ENCODE results near the genes KLK15, KLK3, SIGLEC8, ZNF175 and SPACA6.

GRCh38 chr19:50817383-50817733 is 6.2 kb downstream of the KLK1 start:
- PRO-cap = no peak

GRCh38 chr19:50820559-50821344 is 2.8 kb downstream of the KLK1 start:
- PRO-cap = bidirectional peak, plus-strand start at chr19:50821175, minus-strand start at chr19:50820875

GRCh38 chr19:50833303-50833809 is at the start of gene KLK15:
Gene KLK15, minus strand, starts transcription at chr19:50833574.
- PRO-cap = no peak

DNA sequence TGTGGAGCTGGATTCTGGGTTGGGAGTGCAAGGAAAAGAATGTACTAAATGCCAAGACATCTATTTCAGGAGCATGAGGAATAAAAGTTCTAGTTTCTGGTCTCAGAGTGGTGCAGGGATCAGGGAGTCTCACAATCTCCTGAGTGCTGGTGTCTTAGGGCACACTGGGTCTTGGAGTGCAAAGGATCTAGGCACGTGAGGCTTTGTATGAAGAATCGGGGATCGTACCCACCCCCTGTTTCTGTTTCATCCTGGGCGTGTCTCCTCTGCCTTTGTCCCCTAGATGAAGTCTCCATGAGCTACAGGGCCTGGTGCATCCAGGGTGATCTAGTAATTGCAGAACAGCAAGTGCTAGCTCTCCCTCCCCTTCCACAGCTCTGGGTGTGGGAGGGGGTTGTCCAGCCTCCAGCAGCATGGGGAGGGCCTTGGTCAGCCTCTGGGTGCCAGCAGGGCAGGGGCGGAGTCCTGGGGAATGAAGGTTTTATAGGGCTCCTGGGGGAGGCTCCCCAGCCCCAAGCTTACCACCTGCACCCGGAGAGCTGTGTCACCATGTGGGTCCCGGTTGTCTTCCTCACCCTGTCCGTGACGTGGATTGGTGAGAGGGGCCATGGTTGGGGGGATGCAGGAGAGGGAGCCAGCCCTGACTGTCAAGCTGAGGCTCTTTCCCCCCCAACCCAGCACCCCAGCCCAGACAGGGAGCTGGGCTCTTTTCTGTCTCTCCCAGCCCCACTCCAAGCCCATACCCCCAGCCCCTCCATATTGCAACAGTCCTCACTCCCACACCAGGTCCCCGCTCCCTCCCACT is at the start of gene KLK3:
Gene KLK3 (plus strand): TSS at position 509 of the 805 bp plus-strand sequence.
- PRO-cap = no peak

DNA sequence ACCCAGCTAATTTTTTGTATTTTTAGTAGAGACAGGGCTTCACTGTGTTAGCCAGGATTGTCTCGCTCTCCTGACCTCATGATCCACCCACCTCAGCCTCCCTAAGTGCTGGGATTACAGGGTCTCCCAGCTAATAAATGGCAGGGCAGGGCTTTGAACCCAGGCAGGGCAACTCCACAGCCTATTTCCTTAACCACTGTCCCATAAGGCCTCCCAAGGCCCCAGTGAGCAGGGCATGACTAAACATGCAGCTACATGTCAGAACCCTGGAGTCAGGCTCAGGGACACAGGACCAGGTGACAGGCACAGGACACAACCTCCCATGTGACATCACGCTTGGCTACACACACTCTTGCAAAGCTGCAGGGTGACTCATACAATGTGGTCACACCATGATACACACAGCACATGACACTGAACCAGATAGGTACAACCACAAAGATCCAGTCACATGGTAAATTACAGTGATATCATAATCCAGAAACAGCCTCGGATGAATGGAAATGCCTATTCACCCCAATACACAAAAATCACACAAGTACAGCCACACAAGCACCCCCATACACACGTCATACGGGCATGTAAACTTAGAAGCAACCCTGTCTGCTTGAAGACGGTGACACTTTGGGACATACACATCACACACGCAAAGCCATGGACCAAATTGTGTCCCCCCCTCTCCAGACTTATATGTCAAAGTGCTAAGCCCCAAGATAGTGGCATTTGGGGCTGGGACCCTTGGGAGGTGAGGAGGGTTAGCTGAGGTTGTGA is 14.6 kb downstream of the KLK4 start:
- PRO-cap = no peak

DNA sequence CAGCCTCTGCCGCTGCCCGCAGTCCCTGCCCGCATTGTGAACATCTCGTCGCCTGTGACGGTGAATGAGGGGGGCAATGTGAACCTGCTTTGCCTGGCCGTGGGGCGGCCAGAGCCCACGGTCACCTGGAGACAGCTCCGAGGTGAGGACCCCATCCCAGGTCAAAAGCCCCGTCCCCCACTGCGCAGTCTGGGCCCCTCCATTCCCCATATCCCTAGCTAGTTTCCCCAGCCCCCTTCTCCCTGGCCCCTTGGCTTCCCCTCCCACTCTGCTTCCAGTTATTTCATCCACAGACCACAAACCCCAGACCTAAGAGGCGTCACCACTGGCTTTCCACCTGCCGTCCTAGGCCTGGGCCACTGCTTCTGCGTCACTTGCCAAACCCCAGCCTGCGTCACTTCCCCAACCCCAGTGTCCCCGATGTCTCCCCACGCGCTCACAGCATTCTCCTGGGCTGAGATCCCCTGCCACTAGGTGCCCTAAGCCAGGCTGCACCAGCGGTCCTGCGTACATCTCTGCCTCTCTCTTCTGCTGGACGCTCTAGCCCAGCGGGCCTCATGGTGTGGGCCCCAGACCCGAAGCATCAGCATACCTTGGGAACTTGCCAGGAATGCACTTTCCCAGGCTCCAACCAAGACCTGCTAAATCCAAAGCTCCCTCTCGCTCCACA is 14.0 kb downstream of the IGLON5 start:
- PRO-cap = no peak

- PRO-cap = no peak
Measured at GRCh38 chr19:51333812-51334353, 8.1 kb downstream of the VSIG10L start.

DNA sequence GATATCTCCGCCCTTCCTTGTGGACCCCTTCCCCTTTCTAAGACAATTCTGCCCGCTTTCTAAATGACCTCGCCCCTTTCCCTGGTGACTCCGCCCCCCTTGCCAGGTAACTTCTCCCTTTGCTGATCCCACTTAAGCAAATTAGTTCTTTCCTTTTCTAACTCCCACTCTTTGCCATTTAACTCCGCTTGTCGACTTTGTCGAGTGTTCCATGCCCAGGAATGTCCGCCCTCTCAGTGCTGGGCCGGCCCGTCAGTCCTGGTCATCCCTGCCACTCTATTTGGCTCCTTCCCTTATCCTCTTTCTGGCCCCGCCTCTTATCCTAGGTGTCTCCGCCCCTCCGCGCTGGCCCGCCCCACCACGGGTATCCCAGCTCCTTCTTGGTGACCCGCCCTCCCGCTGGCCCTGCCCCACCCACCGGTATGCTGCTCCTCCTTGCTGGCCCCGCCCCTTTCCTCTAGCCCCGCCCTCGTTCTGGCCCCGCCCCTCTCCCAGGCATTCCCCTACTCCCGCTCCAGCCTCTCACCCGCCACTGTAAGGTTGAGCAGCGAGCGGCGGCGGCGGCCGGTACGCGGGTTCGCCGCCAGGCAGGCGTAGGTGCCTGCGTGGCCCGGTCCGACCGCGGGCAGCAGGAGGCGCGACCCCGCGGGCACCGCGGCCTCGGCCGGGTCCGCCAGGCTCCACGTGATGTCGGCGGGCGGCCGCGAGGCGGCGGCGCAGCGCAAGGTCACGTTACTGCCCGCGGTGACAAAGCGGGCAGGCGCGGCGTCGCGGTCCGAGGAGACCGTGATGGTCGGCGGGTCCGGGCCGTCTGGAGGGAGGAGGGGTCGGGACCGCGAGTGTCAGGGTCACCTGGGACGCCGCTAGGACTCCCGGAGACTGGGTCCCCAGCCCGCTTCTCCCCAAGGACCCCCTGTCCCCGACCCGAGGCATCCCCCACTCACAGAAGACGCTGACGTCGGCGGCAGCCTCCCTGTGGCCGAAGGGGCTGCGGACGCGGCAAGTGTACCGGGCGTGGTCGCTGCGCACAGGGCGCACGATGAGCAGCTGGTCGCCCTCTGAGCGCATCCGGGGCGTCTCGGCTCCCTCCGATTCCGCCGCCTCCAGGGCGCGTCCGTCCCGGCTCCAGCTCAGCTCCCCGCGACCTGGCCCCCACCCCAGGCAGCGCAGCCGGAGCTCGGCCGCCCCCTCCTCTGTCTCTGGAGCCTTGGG is 2.0 kb downstream of the VSIG10L start:
- PRO-cap = bidirectional peak, plus-strand start at position 532 of the sequence, minus-strand start at position 267 of the sequence; bidirectional peak, plus-strand start at position 750 of the sequence, minus-strand start at position 665 of the sequence; bidirectional peak, plus-strand start at position 1,002 of the sequence, minus-strand start at position 1,003 of the sequence

GRCh38 chr19:51407564-51408124 is 9.8 kb downstream of the SIGLEC10 start:
- PRO-cap = no peak

DNA sequence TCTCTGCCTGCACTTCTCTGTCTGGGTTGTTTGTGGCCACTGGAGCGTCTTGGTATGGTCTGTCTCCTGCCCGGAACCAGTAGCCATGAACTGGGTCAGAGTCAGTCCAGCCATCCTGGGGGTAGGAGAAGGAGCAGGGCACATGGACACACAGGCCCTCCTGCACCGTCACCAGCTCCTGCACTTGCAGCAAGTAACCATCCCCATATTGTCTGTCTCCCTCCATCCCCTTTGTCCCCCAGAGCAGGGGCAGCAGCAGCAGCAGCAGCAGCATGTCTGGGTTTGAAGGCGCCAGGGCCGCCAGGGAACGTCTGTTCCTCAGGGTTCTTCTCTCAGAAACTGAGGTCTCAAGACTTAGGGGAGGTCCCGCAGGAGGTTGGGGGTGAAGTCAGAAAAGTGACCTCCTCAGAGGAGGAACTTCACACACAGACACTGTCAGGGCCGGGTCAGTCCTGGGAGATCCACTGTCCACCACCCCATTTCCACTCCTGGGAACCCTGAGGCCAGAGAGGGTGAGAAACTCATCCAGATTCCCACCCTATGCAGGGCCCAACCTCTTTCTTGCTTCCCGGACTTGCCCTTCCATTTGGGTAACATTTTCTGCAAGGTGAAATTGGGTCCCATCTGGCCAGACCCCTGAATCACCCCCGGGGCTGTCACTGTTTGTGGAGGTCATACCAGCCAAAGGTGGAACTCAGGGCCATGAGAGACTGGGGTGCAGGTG is at the start of gene SIGLEC8:
Gene SIGLEC8 (minus strand): TSS at position 341 of the 724 bp plus-strand sequence.
- PRO-cap = no peak

GRCh38 chr19:51460107-51460796 is 2.0 kb upstream of the SIGLEC8 start:
- PRO-cap = unidirectional peak, plus-strand start at chr19:51460684

DNA sequence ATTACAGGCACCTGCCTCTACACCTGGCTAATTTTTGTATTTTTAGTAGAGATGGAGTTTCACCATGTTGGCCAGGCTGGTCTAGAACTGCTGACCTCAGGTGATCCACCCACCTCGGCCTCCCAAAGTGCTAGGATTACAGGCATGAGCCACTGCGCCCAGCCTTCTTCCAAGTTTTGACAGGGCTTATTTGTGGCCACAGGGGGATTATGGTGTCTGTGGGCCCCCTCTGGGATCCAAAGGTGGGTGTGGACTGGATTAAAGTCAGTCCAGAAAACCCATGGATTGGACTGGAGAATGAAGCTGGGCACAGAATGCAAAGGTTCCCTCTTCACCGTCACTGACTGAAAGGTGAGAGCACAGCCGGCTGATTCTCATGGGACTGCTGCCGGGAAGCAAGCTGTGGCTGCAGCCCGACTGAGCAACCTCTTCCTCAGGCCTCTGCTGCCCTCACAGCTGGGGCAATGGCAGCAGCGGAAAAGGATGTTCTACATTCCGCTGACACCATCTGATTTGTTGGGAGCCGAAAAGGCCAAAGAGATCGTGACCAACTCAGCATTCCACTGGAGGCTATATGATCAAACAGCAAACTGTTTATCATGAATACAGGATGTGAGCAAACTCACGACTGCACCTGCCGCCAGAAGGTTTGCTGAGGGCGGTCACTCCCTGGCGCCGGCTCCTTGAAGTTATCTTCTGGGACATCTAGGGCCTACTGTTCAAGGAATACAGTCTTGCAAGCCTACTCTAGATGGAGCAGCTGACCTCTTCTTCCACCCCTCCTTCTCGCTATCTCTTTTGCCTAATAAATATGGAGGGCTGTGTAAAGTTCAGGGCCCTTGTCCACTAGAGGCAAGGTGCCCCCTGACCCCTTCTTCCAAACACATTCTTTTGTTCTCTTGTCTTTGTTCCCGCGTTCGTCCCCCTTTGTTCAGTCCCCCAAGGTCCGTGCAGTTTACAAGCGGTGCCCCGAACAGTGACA is 19.4 kb upstream of the SIGLEC6 start:
- PRO-cap = no peak

GRCh38 chr19:51570756-51572097 is at the start of gene ZNF175:
Gene ZNF175, plus strand, starts transcription at chr19:51571283.
- PRO-cap = unidirectional peak, plus-strand start at chr19:51571262

DNA sequence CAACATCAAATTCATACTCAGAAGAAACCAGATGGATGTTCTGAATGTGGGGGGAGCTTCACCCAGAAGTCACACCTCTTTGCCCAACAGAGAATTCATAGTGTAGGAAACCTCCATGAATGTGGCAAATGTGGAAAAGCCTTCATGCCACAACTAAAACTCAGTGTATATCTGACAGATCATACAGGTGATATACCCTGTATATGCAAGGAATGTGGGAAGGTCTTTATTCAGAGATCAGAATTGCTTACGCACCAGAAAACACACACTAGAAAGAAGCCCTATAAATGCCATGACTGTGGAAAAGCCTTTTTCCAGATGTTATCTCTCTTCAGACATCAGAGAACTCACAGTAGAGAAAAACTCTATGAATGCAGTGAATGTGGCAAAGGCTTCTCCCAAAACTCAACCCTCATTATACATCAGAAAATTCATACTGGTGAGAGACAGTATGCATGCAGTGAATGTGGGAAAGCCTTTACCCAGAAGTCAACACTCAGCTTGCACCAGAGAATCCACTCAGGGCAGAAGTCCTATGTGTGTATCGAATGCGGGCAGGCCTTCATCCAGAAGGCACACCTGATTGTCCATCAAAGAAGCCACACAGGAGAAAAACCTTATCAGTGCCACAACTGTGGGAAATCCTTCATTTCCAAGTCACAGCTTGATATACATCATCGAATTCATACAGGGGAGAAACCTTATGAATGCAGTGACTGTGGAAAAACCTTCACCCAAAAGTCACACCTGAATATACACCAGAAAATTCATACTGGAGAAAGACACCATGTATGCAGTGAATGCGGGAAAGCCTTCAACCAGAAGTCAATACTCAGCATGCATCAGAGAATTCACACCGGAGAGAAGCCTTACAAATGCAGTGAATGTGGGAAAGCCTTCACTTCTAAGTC is 16.3 kb downstream of the ZNF175 start:
- PRO-cap = no peak

DNA sequence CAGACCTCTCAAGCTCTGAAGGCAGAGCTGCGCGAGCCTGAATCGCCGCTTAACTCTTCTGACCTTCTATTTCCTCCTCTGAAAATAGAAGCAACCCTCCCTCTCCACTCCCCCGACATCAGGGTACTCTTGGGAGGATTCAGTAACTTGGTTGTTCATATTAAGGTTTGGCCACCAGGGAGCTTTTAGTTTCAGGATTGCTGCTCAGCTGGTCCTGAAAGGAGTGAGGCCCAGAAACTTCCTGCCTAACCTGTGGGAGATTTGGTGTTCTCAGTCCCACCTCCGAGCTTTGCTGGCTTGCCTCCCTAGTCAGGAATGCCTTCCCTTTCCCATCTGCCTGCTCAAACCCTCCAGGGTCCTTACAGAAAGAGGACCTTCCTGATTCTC is 27.7 kb downstream of the SIGLEC5 start:
- PRO-cap = no peak

DNA sequence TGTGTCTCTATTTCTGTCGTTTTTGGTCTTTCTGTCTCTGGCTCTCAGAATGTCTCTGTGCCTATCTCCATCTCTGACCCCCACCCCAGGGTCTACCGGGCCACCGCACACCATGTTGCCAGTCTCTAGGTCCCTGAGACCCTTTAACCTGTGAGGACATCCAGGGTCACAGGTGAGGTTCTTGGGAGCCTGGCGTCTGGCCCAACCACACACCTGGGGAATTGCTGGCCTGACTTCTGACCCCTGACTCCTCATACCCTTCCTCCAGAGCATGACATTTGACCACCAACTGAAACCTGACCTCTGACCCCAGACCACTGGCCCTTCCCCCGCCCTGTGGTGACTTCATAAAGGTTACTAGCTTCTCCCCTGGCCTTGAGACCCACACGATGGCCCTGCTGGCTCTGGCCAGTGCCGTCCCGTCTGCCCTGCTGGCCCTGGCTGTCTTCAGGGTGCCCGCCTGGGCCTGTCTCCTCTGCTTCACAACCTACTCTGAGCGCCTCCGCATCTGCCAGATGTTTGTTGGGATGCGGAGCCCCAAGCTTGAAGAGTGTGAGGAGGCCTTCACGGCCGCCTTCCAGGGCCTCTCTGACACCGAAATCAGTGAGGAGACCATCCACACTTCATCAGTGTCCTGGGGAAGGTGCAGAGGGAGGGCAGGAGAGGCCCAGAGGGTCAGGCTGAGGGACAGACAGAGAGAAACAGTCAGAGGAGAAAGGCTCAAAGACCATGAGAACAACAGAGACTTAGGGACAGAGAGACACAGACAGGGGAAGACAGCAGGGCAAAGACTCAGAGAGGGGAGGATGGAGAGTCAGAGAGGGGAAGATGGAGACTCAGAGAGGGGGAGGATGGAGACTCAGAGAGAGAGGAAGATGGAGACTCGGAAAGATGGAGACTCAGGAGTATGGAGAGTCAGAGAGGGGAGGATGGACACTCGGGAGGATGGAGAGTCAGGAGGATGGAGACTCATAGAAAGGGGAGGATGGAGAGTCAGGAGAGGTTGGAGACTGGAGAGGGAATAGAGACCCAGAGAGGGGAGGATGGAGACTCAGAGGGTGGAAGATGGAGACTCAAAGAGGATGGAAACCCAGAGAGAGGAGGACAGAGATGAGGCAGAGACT is at the start of gene SPACA6:
Gene SPACA6 (plus strand): TSS at position 193 of the 1,124 bp plus-strand sequence.
- PRO-cap = no peak

DNA sequence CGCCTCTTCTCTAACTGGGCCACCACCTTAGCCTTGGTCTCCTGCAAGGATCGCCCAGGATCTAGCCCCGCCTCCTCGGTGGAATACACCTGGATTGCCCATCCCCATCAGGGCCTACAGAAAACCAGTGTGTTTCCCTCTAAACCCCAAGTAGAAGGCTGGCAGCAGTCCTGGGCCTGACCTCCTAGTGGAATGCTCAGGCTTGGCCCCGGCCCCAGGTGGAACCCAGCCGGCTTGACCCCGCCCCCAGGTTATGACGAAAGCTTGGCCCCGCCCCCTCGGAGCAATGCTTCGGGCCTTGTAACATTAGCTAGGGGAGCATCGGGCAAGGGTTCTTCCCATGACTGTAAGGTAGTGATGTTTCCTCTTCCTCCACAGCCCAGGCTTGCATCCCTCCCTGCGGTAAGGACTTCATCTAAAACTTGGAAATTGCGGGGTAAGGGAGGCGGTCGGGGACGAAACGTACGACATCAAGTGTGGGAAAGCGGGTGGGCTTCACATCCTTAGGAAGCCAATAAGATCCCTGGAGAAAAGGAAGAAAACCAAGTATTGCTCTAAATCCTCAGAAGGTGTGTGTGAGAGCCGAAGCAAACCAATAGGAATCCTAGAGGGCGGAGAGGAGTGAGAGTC is 9.2 kb downstream of the SPACA6 start:
- PRO-cap = unidirectional peak, minus-strand start at position 194 of the sequence

DNA sequence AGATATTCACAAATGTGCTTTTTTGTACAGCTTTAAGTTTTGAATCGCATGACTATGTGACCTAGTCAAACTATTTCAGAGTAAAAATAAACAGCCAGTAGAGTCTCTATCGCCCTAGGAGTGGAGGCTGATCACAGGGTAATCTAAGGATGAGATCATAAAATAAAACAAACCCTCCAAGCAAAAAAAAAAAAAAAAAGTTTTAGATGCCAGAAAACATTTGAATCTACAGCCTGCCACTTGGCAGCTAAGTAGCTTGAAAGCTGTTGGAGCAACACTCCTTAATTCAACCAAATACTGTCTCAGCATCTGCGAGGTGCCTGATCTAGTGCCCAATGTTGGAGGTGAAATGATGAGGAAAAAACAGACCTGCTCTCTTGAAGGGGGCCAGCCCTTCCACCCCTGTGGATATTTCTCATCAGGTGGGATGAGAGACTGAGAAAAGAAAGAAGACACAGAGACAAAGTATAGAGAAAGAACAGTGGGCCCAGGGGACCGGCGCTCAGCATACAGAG is 26.7 kb downstream of the ZNF350 start:
- PRO-cap = no peak

- PRO-cap = no peak
Measured at GRCh38 chr19:52028817-52029316, 688 bp upstream of the ZNF614 start.

GRCh38 chr19:52215766-52216400 is 26.0 kb downstream of the PPP2R1A start:
- PRO-cap = no peak